HT-29 (cell line): ENCODE data around the genes TNFAIP8 and PRR16.

DNA sequence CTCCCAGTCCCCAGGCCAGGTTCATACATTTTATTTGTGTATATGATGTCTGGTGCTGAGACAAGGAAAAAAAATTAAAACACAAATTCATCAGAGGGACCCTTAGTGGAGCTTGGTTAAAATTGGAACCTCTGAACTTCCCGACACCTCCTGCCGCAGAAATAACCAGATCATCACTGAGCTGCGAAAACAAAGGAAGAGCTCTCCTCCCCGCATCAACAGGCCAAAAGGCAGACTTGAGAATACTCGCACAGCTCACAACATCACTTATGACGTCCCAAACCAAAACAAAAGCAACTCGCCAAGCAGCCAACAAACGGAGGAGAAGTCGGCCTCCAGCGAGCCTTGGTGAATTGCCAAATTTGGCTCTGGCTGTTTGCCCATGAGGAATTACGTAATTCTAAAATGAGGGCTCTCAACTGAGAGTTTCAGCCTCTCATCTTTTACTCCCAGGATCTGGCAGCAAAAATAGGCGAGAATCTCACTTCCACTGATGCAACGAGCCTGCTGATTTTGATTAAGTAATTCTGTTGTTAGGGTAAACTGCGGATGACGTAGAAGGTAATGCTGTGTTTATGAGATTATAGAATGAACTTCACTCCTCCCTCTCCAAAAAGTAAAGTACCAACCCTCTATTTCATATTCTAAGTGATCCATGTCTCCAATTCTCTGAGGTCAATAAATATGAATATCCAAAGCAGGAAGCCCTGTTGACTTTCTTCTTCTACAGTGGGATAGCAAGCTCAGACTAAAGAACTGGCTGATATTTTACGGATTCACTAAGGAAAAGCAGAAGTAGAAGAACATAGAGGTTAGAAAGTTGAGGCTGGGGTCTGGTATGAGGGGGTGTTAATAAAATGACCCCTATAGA, 51.7 kb upstream of the SEMA6A start:
- RAMPAGE, long total RNA = no peak

GRCh38 chr5:117455351-117456338, 881.0 kb upstream of the SEMA6A start:
- RAMPAGE, long total RNA = no peak

DNA sequence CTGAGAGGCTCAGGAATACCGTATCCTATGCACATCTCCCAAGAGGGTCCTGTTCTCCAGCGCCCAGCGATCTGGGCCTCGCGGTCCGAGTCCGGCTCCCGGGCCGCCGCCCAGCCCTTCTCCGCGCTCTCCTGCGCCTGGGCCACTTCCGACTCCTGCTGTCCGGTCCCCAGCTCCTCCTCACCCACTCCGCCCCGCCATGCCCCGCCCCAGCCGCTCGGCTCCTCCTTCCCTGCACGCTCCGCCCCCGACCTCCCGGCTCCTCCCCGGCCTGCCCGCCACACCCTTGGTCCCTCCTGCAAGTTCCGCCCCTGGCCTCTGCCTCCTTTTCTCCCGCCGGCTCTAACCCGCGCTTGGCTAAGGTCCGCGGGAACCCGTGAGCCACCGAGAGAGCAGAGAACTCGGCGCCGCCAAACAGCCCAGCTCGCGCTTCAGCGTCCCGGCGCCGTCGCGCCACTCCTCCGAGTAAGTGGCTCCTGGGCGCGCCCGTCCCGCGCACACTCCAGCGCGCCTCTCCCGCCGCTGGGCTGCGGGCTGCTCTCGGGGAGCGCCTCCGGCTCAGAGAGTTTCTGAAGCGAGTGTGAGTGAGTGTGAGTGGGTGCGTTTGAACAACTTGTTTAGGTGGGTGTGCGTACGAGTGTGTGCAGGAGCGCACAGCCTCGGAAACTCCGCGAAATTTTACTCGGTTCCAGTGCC, 87.2 kb upstream of the TNFAIP8 start:
- RAMPAGE, long total RNA = no peak

DNA sequence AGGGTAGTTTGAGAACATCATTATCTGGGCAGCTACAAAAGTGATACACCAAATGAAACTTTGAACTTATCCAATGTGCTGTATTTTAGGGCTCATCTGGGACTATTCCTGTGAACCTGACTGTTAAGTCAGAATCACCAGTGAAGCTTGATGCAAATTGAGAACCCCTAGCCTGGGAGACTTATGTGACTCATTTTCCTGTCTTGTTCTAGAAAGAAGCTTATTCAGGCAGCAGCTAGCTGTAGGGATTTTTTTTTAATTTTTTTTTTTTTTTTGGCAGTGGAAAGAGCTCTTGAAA, 81.1 kb upstream of the TNFAIP8 start:
- RAMPAGE, long total RNA = no peak

- RAMPAGE, long total RNA = no peak
Measured at GRCh38 chr5:119340386-119341415, 15.1 kb upstream of the TNFAIP8 start.

GRCh38 chr5:119355551-119356667, at the start of gene TNFAIP8:
TSS of gene TNFAIP8 (plus strand) at chr5:119356019.
- RAMPAGE, long total RNA = no peak

GRCh38 chr5:119400211-119400705, 44.4 kb downstream of the TNFAIP8 start:
- RAMPAGE, long total RNA = no peak

GRCh38 chr5:120463742-120464668, at the start of gene PRR16:
TSS of gene PRR16 (plus strand) at chr5:120464300.
- RAMPAGE, long total RNA = no peak

- RAMPAGE, long total RNA = no peak
Measured at GRCh38 chr5:120464802-120465980, 1.1 kb downstream of the PRR16 start.

- RAMPAGE, long total RNA = no peak
Measured at GRCh38 chr5:122020073-122020801, 57.8 kb downstream of the LOX start.

- RAMPAGE, long total RNA = no peak
Measured at GRCh38 chr5:122478526-122479336, 166.7 kb downstream of the SNCAIP start.

GRCh38 chr5:122493243-122493568, 181.2 kb downstream of the SNCAIP start:
- RAMPAGE, long total RNA = no peak

GRCh38 chr5:122493569-122493816, 181.5 kb downstream of the SNCAIP start:
- RAMPAGE, long total RNA = no peak

- RAMPAGE, long total RNA = no peak
Measured at GRCh38 chr5:122844807-122845183, 618 bp upstream of the SNX24 start.

DNA sequence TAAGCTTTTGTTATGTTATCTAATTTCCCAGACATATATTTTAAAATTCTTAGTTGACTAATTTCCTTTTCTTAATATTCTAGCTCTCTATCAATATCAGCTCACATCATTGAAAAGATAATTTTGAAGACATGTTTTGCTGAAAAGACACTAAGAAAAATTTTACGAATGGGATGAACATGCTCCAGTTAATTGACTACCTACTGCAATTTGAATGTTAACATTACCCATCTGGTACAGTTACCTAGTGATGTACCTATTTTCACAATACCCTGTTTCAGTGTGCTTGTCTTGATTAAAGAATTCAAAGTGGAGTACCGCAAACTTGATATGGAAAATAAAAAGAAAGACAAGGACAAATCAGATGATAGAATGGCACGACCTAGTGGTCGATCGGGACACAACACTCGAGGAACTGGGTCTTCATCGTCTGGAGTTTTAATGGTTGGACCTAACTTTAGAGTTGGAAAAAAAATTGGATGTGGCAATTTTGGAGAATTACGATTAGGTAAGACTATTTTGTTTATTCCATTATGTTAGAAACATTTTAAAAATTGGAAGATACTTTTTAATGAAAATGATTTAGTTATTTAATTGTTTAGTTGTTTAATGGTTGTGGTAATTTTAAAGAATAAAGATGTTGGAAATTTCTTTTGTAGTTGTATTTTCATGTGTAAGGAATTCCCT, 33.5 kb downstream of the CSNK1G3 start:
- RAMPAGE, long total RNA = no peak

DNA sequence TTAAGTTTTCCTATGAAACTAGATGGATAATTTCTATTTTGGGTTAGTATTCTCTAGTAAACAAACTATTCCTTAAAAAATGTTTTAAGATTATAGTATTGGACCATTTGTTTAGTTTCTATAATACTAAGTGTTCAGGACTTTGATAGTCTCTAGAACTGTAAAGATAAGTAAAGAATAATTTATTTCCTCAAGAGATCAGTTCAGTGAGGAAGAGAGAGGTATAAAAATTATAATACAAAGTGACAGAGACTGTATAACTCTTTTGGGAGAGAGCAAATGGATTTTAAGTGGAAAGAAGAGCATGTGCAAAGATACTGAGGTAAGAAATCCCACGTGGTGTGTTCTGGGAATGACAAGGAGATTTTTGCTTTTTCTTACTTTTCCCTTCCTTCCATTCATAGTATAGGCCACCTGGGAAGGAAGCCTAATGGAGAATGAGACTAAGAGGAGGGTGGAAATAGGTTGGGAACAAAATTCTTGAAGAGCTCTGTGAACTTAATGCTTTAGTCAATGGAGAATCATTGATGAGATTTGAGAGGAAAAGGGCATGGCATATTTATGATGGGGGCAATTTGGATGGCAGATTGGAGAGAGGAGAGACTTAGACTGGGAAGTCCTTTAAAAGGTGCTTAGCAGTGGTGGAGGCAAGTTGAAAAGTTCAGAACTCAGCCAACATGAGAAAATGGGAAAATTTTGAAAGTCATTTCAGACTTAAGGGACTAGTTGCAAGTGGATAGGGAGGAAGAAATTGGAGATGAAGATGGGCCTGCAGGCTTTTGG, 97.6 kb downstream of the CSNK1G3 start:
- RAMPAGE, long total RNA = no peak

DNA sequence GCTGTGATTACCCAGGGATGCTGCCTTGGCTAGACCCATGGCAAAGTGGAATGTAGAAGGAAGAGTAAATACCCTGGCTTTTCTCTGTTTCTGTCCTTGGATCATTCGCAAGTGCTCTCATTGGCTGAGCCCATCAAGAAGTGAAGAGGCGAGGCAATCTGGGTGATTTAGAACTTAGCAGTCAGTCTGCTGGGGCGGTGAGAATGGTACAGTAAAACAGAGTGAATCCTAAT, 354.9 kb downstream of the CSNK1G3 start:
- RAMPAGE, long total RNA = no peak

- RAMPAGE, long total RNA = no peak
Measured at GRCh38 chr5:124127561-124128375, 615.8 kb downstream of the CSNK1G3 start.

DNA sequence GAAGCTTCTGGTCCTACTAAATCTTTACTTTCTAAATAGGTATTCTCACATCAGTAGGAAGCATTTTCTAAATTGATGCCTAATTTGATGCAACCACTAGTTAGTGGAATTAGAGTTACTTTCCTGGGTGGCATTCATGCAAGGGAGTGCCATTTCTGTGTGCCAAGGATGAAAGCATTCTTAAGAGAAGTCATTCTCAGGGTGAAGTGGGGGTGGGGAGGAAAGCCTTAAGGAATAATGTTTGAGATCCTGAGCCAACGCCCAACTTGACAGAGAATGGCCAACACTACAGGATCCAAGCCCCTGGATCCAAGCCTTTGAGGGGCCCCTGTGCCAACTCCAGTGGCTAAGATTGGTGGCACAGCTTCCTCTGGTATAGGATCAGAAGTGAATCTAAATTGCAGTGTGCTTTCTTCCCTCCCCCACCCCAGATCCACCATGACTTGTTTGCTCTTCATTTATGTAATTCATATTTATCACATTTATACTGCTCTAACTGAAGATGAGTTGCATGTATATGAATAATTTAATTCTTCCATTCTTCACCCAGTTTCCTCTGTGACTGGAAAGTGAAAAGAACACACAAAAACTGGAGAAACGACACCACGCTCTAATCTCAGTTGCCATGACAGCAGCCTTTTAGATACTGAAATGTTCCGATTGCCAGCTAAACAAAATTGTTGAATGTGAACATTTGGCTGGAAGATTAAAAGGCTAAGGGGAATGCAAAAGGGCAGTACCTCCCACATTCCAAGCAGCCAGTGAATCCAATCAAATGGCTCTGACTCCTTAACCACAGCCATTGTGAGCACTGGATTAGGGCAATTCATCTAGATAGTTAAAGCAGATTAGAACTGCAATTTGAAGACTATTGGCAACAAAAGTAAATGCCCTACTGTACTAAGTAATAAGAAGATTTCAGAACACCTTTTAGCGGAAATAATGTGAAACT, 4.5 kb downstream of the ZNF608 start:
- RAMPAGE, long total RNA = no peak

DNA sequence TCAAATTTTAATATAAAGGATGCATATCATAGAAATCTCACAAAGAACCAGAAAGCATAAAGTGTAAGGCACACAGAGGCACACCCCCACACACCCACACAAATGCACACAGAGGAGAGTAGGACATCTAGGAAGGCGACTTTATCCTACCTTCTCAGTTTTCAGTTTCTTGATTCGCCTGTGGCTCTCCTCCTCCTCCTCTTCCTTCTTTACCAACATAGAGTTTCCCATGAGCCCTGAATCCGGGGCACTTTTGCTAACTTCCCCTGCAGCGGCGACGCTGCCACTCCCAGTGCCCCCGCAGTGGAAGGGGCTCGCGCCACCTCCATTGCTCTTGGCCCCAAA, 2.5 kb downstream of the ZNF608 start:
- RAMPAGE, long total RNA = no peak